ENCODE measurements around the gene ARPC2.

- PRO-cap: no peak
Observed at GRCh38 chr2:217250122-217250539, 390.3 kb upstream of the TNP1 start.

DNA sequence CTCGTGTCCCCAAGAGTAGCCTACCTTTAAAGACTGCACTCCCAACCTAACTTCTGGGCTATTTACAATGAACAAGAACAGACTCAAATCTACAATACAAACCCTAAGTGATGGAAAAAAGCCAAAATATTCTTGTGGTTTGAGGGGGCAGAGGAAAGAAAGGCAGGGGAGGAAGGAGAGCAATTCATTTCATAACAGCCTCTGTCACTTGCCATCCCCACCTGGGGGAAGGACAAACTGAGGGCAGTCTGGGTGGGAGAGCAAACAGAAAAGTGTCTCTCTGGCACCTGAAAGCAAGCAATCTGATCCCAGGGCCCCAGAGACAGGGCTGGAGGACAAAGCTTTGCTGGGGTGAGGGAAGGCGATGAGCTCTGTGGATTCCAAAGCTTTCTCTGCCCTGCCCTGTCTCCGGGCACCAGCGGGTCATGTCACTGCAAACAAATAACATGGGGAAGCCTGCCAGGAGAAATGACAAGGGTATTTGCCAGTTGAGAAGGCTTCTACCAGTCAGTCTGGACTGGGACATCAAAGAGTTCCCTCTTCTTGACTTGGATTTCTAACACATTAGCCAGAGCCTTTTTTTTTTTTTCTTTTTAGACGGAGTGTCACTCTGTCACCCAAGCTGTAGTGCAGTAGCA, 528.1 kb upstream of the TNP1 start:
- PRO-cap: no peak

DNA sequence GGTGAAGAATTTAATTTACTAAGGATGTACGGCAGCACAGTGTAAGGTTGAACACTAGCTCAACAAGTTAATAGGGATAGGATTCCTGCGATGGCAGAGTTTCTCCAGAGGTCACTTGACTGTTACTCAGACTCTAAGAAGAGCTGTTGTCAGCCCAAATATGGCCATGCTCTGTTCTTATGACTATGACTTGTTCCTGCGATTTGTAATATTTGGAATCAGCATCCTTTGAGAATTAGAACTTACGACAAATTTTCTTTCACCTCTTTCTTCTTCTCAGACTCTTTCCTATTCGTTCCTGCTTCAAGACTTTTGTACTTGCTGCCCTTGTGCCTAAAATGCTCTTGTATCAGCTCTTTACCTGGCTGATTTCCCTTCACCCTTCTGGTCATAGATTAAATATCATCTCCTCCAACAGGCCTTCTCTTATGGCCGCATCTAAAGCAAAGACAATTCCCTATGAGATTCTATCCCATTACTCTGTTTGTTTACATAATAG, 553.5 kb upstream of the TNP1 start:
- PRO-cap: no peak

DNA sequence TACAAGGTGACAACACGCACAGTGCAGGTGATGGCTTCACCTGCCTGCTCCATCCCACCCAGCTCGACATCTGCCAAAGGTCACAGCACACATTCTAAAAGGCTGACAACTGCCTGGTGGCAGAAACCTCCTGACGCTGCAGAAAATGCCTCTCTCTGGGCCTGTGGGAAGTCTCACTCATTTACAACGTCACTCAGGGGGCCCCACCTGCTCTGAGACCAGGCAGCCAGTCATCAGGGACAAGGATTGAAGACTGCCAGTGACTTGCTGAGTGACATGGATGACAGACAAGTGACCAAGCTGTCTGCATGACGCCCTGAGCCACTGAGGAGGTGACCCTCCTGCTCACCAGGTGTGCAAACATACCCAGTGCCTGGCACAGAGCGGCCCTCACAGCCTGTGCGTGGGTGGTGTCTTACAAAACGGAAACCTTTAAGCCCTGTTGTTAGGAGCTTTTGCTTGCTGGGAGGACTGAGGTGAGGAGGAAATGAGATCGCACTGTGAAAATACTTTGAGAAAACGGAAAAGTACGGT, 392.4 kb downstream of the TNS1 start:
- PRO-cap: no peak

DNA sequence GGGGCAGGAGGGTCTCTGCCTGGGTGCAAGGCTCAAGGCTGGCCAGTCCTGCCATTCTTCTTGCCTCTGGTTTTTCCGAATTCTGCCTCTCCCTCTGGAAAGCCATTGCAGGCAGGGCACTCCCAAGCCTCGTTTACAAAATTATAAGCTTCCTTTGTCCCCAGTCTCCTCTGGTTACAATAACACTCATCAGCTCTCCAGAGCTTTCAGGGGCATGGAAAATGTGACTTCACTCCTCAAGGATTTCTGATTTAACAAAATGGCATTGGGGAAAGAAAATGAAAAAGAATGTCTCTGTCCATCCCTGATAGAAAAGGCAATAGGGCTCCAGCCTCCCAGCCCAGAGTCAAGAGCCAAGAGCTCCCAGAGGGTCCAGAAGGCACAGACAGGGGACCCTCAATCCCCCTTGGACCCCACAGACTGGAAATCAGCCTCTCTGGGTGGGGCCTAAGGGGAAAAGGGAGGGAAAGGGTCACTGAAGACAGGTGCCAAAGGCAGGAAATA, 249.0 kb downstream of the TNS1 start:
- PRO-cap: no peak

- PRO-cap: no peak
Observed at GRCh38 chr2:217800150-217800882, 202.5 kb downstream of the TNS1 start.

- PRO-cap: no peak
Observed at GRCh38 chr2:217808479-217808943, 194.3 kb downstream of the TNS1 start.

DNA sequence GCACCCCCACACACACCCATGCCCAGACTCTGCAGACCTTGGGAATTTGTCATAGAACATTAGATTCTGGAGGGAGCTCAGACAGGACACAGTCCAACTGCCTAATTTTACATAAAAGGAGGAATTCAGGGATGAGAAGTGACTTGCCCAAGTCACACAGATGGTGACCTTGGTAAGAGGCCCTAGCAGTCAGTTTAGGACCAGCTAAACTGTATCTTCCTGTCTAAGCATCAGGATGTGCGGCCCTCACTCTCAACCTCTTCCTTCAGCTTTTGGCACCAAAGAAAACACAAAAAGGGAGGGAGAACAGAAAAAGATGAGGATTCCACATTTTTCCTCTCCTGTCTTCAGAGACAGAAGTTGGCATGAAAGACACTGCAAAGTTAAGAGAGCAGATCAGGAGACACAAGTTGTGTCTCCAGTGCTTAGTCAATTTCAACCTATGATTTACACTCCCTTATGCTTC, 186.8 kb downstream of the TNS1 start:
- PRO-cap: no peak

DNA sequence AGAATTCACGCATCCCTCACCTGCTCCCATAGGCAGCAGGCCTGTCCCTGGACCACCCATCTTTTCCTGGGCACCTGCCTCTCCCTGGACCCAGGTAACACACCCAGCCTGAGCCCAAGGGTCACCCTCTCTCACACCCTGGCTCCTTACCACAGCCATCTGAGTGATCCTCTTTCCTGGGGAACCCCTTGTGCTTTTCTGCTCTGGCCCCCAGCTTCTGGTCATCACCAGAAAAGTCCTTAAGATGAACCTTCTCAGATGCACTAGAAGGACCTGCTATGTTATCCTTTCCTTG, 161.2 kb downstream of the TNS1 start:
- PRO-cap: no peak

DNA sequence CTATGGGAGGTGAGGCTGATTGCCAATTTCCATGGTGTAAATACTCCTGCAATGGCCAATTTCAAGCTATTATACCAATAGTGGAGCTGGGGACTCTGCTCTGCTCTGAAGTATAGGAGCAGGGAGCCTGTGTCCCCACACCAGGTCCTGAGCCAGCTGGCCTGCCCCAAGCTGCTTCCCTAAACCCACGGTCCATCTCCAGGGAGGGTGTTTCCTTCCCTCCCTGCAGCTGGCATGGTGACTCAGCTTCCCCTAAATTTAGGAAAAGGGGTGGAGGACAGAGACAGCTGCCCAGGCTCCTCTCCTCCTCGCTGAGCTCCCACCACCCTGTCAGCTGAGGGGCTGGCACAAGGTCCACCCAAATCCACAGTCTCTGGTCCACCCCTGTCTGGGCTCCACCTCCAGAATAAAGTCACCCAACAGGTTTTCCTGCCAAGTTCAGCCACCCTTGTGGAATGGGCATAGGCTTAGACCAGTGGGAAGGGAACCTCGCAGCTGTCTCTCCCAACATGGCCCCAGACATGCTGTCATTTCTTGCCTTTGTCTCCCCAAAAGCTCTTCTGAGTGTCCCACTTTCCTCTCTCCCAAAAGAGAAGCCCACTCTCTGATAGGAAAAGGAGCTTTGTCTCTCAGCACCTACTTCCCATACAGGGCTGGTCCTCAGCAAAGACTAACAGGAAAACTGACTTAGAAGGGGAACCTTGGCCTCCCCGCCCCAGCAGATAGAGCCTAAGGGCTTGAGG, 156.4 kb downstream of the TNS1 start:
- PRO-cap: no peak

GRCh38 chr2:217863004-217863366, 139.8 kb downstream of the TNS1 start:
- PRO-cap: no peak

GRCh38 chr2:217888393-217888773, 114.4 kb downstream of the TNS1 start:
- PRO-cap: no peak

GRCh38 chr2:217919734-217920476, 82.9 kb downstream of the TNS1 start:
- PRO-cap: bidirectional peak, plus-strand start at chr2:217920121, minus-strand start at chr2:217919895

- PRO-cap: no peak
Observed at GRCh38 chr2:217929291-217930231, 73.2 kb downstream of the TNS1 start.

DNA sequence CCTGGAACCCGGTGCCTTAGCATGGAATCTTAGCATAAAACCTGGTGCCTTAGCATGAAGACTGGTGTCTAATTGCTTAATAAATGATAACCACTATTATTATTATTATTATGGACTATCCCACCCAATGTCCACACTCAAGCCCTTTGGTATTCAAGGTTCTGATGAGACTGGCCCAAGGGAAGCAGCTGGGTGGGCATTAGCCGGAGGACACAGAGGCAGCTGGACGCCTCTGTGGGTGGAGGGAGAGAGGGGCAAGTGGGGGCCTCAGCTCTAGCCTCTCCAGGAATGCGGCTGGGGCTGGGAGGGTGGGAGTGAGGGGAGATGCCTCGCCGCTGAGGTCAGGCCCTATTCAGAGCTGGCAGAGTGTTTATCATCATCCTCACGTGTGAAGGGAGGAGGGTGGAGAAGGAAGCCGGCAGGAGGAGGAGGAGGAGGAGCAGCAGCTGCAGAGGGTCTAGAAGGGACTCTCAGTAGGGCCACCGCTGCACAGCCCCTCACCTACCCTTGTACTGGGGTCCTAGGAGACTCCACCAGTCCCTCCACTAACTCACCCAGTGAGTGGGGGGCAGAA, 43.1 kb downstream of the TNS1 start:
- PRO-cap: no peak

DNA sequence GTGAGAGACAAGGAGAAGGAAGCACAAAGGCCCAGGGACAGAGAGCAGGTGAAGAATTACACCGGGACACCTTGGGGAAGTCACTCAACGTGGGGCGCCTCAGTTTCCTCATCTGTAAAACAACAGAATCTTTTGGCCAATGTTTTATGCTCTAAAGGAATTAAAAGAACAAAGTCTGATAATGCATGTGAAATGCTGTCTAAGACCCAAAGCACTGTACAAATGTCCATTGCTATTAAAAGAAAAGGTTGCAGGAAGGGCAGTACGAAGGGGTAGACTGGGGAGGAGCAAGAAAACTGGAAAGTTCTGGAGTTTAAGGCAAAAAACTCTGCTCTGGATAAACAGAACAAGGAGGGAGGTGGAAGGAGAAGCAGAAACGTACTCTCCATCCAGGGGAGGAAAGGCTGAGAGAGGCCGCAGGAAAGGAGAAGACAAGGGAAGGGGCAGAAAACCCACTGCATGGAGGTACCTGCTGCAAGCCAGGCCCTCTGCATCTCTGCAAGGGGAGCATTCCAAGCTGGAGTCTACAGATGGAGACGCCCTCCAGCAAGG, 25.8 kb downstream of the TNS1 start:
- PRO-cap: no peak

GRCh38 chr2:218059656-218060060, 9.4 kb upstream of the RUFY4 start:
- PRO-cap: unidirectional peak, plus-strand start at chr2:218059947

DNA sequence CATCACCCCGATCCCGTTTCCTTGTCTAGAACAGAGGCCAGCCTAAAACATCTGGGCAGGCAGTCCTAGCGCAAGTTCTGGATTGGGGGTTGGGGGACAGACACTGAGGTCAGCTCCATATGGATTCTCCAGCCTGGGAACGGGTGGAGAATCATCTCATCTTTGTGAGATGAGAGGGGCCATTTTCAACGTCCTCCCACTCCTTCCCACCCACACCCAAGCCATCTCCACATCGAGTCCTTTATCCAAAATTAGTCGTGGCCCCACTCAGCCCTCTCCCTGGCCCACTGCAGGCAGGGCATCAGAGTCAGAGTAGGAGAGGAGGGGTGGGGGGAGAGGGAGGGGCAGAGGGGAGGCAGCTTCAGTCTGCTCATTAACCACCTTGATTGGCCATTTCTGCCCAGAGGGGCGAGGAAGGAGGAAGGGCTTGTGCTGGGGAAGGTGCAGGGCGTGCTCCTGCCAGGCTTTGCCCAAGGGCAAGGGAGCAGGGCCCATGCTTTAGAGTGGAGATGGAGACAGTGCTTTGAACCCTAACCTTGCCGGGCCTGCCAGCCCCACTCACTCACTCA, 4.0 kb upstream of the RUFY4 start:
- PRO-cap: no peak

DNA sequence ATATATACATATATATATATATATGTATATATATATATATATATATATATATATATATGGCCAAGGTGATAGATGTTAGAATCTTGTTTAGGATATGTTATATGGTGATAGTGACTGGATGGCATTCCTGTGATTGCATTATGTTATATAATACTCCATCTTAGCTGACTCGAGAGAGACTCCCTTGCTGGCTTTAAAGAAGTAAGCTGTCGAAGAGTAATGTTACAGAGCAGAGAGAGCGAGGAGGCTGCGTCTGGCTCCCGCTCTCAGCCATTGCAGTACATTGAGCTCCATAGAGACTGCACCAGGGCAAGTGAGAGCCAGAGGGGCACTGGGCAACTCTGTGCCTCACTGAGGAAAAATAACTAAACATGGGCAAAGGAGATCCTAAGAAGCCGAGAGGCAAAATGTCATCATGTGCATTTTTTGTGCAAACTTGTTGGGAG, 16.9 kb upstream of the ARPC2 start:
- PRO-cap: no peak

DNA sequence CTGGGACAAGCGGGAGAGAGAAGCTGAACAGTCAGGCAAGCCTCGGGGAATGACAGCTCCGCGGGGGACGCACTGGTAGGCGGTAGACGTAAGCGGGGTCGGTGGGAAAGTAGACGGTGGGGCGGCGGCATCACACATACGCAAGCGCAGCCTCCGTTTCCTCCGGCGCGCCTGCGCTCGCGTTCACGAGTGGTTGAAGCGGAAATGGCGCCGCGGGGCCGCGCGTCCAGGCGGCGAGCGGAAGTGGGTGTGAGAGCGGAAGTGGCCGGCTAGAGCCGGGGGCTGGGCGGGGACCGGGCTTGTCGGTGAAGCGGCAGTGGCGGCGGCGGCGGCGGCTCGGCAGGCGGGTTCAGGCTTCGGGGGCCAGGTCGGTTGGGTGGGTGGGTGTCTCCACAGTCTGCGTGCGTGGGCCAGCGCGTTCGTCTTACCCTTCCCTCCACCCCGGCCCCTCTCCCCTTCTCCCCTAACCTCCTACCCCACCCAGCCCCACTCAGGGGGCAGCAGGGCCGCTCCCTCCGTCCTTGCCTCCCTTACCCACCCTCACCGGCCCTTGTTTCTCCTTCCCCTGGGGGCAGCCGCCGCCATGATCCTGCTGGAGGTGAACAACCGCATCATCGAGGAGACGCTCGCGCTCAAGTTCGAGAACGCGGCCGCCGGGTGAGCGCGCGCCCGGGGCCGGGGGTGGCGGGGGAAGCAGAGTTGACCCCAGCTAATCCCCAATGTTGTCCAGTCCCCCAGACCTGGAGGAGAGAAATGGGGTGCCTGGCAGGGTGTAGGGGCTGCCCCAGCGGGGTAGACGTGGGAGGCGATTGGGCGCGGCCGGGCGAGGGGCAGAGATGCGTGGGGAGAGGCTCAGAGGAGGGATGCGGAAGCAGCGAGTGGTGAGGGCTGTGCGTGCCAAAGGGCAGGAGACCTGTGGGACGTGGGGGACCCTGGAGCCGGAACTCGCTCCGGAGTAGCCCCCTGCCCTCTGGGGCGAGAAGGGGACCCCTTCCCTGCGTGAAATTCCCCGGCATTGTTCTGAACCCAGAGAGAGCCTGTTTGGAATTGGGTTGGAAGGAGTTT, at the start of gene ARPC2:
Gene ARPC2, plus strand, starts transcription at position 302 of the 1,065 bp plus-strand sequence.
- PRO-cap: bidirectional peak, plus-strand start at position 302 of the sequence, minus-strand start at position 187 of the sequence; bidirectional peak, plus-strand start at position 635 of the sequence, minus-strand start at position 607 of the sequence; bidirectional peak, plus-strand start at position 877 of the sequence, minus-strand start at position 880 of the sequence

Data from gallbladder (tissue), 1 donor.